Zone of skin (tissue), 1 donor: ENCODE measurements around the genes TSSK6, CILP2, ZNF98, ZNF492 and ZNF728.

DNA sequence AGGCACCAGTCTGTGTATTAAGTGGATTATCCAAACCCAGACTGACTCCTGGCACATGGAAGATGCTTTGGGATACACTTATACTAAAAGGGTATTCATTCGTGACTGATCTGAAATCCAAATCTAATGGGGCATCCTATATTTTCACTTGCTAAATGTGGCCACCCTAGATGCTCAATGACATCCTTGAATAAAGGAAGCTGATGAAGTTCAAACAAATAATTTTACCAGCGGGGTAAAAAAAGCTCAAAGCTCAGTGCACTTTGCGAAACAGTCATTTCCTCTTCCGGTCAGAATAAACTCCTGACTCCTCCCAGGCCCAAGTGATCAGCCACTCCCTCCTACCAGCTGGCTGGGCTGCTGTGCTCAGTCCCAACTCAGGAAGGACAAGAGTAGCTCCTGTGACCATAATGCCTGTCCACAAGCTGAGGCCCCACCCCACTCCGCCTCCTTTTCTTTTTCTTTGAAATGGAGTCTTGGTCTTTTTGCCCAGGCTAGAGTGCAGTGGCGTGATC, 32.5 kb upstream of the GATAD2A start:
- RRBS, result no CpG with 5 or more reads among the region's 6 CpGs

GRCh38 chr19:19407359-19407949, 2.0 kb downstream of the GATAD2A start:
- RRBS, result no CpG with 5 or more reads among the region's 10 CpGs

GRCh38 chr19:19476478-19477222, 38.7 kb downstream of the TSSK6 start:
- RRBS, result no CpG with 5 or more reads among the region's 14 CpGs

DNA sequence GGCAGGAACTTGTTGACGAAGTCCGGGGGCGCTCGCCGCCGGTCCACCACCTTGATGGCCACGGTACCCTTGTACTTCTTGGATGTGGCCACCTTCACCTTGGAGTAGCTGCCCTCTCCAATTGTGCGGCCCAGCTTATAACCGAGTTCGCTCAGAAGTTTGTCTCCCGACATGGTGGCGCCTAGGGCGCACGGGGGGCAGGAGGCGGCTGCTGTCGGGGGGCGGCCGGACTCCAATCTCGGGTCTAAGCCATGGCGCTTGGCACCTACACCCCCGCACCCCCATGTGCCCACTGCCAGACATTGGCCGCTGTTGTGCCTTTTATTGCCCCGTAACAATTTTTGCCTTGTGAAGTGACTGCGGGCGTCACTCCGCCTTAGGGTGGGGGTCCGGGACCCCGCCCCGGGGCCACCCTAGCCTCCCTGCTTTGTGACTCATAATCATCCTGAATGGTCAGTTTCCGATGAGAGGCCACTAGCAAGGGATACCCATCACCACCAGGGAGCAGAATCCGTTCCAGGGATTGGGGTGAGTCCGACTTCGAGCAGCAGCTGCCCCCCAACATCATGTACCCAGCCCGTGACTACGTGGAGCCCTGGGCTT, at the start of gene TSSK6:
Gene TSSK6 (minus strand): TSS at position 294 of the 603 bp plus-strand sequence.
- RRBS, result no CpG with 5 or more reads among the region's 35 CpGs

DNA sequence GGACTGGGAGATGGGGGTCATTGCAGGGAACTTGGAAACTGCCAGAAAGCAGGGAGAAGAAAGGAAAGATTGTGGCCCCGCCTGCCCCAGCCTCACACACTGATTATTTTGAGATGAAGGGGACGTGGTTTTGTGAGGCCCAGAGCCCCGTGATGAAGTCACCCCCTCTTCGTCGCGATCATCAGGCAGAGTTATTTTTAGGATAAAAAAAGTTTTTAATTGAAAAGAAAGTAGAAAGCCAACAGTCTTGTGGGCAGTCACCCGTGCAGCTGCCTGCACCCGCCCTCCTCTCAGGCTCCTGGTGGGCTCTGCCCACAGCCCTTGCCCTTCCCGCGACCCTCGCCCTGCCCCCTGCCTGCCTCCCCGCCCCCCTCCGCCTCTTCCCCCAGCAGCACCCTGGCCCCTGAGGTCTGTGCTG, 1.9 kb upstream of the YJEFN3 start:
- RRBS, result no CpG with 5 or more reads among the region's 13 CpGs

- RRBS, result 5% methylated on average over 10 of the region's 57 CpGs
These were observed at the start of gene CILP2 for GRCh38 chr19:19537623-19538544. TSS of gene CILP2 (plus strand) at chr19:19538265.

GRCh38 chr19:19569860-19570791, 32.1 kb downstream of the CILP2 start:
- RRBS, result 100% methylated on average over 2 of the region's 35 CpGs

- RRBS, result 90% methylated on average over 2 of the region's 13 CpGs
These were observed 3.4 kb downstream of the GMIP start for GRCh38 chr19:19639915-19640624.

DNA sequence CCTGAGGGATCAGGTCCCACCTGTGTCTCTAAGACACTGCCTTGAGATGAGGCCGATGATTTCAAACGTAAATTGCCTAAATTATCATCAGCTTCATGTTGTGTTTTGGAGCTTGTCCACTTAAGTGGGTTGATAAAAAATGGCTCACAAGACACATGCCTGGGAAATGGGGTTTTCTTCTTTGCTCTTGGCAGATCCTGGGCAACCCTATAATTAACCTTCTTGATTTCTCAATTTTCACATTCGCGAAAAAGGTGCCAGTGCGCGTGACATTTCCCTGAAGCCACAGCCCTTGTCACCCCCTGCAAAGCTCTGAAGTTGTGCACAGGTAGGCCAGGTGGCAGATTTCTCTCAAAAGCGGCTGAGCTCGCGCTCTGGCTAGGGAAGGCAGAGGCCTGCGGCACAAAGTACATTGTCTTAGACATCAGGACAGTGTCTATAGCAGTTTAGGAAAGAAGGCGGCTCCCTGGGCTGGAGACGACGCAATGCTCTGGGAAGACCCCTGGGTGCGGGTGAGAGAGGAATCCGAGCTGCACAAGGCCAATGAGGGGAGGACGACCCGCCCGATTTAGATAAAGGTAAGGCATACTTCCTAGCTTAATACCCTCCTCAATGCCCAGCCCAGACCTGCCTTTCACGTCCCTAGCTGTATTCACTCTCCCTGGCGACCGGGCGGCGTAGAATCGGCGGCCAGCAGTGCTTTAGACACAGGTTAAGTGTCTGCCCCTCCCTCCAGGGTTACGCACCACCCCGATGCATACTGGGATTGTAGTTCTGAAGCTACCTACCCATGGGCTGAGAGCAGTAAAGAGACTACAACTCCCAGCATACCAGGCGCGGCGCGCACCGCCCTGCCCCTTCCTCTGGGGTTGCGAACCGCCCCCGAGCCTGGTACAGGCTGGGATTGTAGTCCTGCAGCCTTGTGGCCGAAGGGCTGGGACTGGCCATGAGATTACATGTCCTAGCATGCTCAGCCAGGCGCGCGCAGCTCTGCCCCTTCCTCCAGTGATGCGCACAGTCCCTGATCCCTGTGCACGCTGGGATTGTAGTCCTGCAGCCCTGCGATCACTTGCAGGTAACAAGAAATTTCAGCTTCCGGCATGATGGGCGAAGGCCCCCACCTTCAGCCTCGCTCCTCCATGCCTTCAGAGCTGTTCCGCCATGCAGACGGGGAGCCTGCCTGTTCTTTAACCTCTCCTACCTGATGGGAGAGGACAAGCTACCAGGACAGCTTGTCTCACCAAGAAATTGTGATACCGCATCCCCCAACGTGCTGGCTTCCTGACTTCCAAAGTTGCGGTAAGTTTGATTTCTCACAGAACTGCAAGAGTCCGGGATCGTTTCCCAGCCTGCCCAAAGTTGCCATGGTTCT, 43.3 kb upstream of the ZNF14 start:
- RRBS, result no CpG with 5 or more reads among the region's 52 CpGs

DNA sequence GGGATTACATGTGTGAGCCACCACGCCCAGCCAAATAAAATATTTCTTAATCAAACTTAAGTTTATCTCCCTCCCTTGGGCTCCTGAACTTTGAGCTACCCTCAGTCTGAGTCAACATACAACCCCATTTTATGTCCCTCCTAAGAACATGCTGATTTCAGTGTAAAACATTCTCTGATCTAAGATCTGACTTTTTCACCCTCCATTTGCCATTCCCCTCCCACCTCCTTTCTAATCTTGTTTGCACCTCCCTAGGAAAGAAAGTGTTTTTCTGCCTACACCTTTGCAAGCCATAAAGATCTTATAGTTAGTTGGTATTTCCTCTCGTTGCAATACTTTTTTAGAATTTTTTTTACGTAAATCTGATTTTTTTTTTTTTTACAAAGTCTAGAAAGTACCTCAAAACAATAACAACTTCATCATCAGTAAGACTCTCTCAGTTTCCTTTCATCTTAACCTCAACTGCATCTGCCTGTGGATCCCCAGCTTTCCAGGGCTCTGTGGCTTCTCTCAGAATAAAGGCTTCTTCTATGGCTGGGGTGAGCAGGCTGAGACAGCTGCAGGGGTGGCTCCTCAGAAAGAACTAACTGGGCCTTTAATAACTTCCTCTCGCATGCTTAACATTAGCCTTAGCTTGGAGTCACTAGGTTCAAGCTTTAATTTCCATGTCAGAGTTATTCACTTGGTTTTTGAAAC, 4.3 kb downstream of the ZNF506 start:
- RRBS, result no CpG with 5 or more reads among the region's 4 CpGs

DNA sequence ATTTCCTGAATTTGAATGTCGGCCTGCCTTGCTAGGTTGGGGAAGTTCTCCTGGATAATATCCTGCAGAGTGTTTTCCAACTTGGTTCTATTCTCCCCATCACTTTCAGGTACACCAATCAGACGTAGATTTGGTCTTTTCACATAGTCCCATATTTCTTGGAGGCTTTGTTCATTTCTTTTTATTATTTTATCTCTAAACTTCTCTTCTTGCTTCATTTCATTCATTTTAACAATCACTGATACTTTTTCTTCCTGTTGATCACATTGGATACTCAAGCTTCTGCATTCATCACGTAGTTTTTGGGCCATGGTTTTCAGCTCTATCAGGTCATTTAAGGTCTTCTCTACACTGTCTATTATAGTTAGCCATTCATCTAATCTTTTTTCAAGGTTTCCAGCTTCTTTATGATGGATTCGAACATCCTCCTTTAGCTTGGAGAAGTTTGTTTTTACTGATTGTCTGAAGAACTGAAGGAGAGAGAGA, 61.0 kb downstream of the ZNF486 start:
- RRBS, result no CpG with 5 or more reads among the region's 4 CpGs

DNA sequence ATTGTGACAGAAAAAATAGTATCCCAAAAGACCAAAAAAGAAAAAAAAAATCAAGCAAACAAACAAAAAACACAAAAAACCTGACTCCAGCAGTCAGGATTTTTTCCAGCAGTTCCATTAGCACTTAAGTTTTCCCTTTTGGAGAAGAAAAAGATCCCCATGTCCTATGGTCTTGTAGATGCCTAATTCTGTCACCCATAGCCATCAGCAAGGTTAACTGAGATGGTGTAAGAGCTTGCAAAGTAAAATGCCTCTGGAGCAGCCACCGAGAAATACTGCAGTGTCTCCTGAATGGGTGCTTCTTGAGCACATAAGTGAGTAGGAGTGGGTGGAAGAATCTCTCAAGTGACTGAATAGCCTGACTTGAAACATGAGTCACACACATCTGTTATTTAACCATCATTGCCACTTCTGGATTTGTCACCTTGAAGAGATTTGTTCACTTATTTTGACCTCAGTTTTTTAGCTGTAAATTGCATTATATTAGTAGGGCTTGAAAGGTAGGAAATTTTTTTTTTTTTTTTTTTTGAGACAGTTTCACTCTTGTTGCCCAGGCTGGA, 2.3 kb downstream of the ZNF714 start:
- RRBS, result no CpG with 5 or more reads among the region's 1 CpG

DNA sequence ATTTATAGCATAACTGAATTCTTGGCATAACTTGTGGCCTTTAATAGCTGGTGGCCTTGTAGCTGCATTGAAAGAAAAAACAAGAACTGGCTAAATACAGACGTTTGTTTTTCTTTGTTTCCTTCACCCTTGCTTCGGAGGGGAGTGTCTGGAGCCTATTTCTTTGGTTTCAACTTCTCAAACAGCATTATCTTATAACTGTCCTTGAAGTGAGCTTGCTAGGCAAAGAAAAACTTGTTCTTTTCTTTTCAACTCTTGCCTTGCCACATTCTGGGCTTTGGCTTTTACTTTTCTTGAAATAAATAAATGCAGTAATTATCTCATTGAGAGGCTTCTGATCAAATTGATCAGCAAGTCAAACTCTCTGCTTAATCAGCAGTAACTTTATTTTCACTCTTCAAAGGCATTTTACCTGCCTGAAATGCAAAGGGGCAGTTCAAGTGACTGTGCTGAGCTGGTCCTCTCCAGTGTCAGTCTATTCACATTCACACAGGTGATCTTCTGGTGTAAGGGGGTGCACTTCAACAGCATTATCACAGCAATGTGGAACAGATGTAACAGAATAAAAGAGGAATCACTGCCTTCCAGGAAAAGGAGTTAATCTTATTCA, 44.0 kb downstream of the ZNF493 start:
- RRBS, result no CpG with 5 or more reads among the region's 2 CpGs

GRCh38 chr19:21584482-21585001, 79.1 kb downstream of the ZNF429 start:
- RRBS, result no CpG with 5 or more reads among the region's 7 CpGs

DNA sequence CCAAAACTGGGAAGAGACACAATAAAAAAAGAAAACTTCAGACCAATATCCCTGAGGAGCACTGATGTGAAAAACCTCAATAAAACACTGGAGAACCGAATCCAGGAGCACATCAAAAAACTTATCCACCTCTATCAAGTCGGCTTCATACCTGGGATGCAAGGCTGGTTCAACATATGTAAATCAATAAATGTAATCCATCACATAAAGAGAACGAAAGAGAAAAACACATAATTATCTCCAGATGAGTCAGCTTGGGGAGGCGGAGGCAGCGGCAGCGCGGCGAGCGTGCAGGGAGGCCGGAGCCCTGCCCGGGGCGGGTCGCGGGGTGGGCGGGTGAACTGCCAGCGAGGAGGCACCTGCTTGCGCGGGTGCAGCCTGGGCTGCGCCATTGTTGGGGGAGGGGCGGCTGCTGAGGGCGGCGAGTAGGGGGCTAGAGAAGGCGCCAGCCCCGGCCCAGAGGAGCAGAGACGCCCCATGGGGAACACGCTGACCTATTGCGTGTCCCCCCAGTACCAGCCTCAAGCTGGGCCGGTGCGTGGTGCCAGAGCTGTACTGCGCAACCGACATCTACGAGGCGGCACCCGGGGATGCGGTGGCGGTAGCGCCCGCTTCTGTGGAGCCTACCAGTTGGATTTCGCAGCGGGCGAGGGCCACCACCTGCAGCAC, 16.9 kb downstream of the ZNF100 start:
- RRBS, result 97% methylated on average over 7 of the region's 41 CpGs

DNA sequence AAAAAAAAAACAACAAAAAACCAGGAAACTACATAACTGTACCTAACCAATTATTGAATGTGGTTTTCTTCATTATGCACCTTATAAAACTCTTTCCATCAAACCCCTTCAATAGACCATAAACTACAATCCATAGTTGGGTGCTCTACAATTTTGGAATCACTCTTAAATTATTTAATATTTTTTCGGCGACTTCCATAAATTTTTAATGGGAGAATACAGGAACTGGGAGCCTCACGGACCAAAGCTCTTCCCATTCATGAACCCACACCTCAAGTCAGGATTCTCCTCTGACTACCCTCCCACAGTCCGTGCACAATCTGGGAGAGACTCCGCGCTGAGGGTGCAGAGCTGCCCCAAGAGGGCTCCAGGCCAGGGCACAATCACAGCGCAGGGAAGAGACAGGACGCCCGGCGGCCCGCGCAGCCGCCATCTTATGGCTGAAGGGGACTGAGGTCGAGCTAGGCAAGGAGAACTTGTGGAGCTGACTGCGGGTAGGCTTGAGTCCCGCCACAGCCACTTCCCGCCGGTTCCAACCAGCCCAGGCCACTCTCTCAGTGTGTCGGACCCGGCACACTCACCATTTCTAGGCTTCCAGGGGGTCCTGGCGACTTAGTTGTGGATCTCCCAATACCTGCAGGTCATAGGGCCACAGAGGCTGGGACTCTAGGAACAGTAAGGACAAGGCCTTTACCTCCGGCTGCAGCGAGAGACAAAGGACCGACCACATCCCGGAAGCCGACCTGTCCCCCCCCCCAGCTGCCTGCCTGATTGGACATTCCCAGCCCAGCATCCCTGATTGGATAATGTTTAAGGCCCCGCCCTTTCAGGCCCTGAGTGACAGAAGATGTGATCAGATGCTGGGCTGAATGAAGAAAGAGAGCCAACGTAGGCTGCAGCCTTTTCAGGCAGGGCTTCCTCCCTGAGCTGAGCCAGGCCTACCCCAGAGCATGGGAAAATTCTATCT, 18.6 kb upstream of the ZNF676 start:
- RRBS, result 3% methylated on average over 1 of the region's 28 CpGs

GRCh38 chr19:22422222-22422652, at the start of gene ZNF98:
TSS of gene ZNF98 (minus strand) at chr19:22422346.
- RRBS, result no CpG with 5 or more reads among the region's 17 CpGs

DNA sequence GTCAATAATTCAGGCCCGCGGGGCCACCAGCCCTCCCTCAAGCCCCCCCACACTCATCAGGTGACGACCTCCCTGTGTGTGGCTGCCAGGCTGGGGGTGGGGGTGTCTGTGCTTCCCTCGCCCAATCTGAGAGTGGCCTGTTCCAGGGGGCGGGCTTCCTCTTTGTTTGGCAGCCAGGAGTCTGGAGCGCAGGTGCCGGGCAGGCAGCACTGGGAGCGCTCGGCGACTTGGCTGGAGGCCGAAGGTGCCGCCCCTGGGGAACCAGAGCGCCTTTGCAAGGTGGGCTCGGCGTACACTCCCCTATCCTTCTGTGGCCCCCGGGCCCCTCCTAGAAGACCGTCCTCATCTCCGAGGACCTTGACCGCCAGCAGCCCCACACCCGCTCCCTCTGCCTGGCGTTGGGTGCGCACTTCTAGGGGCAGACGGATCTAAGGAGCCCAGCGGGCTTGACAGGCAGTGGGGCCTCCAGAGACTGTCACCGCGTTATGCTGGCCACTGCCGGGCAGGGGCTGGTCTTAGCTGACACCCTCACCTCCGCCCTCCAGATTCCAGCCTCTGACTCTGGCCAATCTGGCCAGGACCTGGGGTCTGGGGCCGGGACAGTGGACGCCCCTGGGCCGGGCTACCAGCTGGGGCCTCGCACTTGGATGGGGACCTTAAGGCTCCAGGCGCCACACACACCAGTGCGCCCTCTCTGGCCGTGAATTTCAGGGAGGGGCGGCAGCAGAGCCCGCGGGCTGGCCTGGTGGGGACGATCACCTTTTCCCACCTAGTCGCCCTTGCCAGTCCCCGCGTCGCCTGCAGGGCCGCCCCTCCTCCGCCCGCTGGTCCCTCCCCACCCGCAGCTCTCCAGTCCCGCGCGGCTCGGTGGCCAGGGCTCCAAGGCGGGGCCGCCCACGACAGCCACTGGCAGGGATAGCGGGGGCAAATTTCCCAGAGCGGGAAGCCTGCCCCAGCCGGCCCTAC, 5.7 kb upstream of the ZNF98 start:
- RRBS, result 9% methylated on average over 5 of the region's 57 CpGs

DNA sequence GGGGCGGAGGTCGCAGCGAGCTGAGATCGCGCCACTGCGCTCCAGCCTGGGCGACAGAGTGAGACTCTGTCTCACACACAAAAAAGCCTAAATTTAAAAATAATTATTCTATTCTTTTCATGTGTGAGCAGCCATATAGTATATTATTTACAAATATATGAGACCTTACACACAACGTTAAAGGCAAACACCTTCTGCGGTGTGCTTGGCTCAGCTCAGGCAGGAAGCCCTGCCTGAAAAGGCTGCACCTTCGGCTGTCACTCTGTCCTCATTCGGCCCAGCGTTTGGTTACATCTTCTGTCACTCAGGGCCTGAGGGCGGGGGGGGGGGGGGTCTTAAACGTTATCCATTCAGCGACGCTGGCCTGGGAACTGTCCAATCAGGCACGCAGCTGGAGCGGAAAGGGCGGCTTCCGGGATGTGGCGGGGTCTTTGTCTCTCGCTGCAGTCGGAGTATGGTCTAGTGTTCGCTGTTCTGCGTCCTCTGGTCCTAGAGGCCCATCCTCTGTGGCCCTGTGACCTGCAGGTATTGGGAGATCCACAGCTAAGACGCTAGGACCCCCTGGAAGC, at the start of gene ZNF492:
Gene ZNF492 (plus strand): TSS at position 428 of the 569 bp plus-strand sequence.
- RRBS, result no CpG with 5 or more reads among the region's 26 CpGs

- RRBS, result 3% methylated on average over 7 of the region's 52 CpGs
These were observed at the start of gene ZNF728 for GRCh38 chr19:23002441-23003439. TSS of gene ZNF728 (minus strand) at chr19:23003176.